Colon Carcinoma Metastatic in the Lung (tissue), 2 donors: ENCODE measurements around a stretch of chr12.

DNA sequence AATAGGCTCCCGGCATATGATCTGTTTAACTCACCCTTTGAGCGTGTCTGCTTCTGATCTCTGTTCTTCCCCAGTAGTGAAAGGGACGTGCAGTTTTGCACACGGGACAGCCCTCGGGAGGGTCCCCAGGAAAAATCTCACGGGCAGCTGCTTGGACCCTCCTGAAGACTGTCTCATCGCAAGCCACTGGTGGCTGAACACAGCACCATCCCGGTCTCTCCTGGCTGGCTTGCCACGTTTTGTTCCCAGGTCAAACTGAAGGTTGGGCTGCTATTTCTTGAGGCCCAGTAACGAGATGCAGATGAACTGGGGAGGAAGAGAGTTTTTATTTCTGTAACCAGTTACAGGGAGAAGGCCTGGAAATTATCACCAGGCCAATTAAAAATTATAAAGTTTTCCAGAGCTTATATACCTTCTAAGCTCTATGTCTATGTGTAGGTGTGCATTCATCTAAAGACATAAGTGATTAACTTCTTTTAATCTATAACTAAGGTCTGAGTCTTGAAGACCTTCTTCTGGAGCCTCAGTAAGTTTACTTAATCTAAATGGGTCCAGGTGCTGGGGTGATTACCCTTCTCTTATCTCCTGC is 10.1 kb downstream of the SOAT2 start:
- PRO-cap, 2 experiments: no peak in any of the 2 experiments

- PRO-cap, 2 experiments: no peak in any of the 2 experiments
Observed at GRCh38 chr12:53171167-53172334, 9.0 kb upstream of the ZNF740 start.

- PRO-cap, 2 experiments: no peak in any of the 2 experiments
Observed at GRCh38 chr12:53188617-53189256, 8.0 kb upstream of the CSAD start.

DNA sequence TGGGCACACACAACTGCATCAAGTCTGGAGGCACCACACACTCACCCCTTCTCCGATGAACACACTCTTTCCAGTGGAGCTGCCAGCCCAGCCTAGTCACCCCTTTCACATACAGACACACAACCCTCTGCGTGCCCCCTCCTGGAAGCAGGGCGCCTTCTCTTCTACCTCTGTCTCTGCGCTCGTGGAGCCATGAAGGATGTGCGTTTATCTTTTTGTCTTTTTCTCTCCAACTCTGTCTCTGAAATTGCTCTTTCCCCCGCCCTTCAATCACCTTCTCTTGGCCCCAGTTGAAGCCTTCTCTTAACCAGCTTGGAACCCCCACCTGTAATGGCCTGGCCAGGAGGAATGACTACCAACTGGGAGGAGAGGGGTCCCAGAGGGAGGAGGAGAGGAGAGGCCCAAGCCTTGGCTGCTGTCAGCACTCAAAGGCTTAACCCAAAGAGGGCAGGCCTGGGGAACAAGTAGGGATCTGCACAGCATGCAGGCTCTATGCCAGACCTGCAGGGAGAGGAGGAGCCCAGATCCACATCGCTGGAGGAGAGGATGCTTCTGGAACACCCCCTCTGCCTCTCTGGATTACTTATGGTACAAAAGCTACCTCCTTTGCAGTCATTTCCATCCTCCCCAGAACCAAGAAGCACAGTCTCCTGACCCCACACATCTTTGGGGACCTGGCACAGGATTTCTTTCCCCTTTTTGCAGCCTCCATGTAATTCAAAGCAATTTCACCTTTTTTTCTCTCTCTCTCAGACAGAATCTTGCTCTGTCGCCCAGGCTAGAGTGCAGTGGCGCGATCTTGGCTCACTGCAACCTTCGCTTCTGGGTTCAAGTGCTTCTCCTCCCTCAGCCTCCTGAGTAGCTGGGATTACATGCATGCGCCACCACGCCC is 6.4 kb downstream of the RARG start:
- PRO-cap, 2 experiments: no peak in any of the 2 experiments

DNA sequence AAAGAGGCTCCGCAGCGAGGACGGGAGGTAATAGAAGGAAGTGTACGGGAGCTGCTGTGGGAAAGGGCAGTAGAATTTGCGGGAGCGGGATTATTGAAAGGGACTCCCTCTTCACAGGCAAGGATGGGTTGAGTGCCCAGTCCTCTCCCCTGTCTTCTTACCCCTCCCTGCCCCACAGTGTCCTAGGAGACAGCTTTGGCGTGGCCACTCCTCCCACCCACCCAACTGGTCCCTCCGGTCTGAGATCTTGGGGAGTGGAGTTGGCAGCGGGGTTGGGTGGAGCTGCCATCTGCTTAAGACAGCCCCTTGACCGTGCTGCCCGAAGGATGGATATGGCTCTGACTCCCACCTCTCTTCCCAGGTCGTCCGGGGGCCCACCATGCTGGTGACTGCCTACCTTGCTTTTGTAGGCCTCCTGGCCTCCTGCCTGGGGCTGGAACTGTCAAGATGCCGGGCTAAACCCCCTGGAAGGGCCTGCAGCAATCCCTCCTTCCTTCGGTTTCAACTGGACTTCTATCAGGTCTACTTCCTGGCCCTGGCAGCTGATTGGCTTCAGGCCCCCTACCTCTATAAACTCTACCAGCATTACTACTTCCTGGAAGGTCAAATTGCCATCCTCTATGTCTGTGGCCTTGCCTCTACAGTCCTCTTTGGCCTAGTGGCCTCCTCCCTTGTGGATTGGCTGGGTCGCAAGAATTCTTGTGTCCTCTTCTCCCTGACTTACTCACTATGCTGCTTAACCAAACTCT is 736 bp downstream of the MFSD5 start:
- PRO-cap, 2 experiments: peak in 2 of 2 experiments; most common minus-strand start position 159 of the sequence (in 1)

- PRO-cap, 2 experiments: no peak in any of the 2 experiments
Observed at GRCh38 chr12:53288365-53288696, 7.0 kb upstream of the PFDN5 start.

DNA sequence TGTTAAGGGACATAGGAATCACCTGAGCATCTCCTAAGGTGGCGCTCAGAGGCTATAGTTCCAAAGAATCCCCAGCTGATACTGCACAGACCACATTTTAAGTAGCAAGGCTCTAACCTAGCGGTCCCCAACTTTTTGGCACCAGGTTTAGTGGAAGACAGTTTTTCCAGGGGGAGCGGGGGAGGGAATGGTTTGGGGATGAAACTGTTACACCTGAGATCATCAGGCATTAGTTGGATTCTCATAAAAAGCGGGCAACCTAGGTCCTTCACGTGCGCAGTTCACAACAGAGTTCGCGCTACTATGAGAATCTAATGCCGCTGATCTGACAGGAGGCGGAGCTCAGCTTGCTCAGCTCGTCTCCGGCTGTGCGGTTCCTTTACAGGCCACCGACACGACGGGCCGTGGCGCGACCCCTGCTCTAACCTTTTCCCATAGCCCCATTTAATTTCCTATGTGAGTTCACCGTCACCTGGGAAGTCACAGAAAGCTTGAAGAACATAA is 2.6 kb upstream of the AAAS start:
- PRO-cap, 2 experiments: no peak in any of the 2 experiments

GRCh38 chr12:53411518-53412263 is 12.0 kb upstream of the AMHR2 start:
- PRO-cap, 2 experiments: no peak in any of the 2 experiments

DNA sequence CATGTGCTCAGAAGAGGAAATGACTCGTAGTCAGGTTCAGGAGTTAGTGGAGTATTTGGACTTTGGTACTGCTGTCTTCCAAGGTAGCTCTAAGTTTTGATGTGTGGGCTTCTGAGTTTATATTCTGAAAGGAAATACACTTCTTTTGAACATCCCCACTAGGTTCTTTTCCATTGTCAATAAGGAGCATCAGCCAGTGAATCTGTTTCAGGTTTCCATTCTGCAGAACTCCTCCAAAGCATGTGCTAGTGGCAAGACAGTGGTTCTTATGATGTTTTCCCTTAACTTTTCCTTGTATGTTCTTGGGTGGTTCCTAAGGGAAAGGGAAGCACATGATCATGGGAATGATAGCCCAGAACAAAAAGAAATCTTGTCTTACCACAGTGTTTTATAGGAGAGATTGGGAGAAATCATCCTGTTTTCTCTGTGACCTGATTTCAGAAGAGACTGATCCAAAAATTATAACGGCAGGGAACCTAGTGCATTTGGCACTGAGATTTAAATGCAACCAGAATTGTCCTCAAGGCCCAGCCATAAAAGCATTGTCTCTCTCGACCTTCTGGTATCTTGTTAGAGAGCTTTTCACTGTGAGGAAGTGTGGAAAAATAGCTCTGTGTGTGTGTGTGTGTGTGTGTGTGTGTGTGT is 11.2 kb upstream of the AMHR2 start:
- PRO-cap, 2 experiments: no peak in any of the 2 experiments

GRCh38 chr12:53623324-53623954 is 2.7 kb downstream of the ATF7 start:
- PRO-cap, 2 experiments: no peak in any of the 2 experiments

GRCh38 chr12:53989778-53990189 is 4.8 kb downstream of the HOXC10 start:
- PRO-cap, 2 experiments: no peak in any of the 2 experiments

DNA sequence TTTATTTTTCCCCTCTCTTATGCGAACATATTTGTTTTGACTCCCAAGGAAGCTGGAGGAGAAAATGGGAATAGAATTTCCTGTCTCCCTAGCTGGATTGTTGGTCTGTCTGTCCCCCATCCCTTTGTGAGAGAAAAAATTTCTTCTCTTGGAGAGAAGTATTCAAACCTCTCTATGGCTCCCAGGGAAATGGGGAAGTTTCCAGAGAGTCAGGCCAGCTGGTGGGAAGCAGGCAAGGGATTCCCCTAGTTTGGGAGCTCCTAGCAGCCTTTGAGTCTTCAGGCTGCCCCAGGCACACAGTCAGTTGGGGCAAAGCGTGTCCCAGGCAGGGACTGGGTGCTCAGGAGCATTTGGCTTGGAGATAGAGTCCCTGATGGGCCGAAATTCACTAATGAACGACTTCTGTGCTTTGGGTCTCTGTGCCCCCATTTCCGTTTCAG is 6.8 kb upstream of the HOXC9 start:
- PRO-cap, 2 experiments: no peak in any of the 2 experiments

DNA sequence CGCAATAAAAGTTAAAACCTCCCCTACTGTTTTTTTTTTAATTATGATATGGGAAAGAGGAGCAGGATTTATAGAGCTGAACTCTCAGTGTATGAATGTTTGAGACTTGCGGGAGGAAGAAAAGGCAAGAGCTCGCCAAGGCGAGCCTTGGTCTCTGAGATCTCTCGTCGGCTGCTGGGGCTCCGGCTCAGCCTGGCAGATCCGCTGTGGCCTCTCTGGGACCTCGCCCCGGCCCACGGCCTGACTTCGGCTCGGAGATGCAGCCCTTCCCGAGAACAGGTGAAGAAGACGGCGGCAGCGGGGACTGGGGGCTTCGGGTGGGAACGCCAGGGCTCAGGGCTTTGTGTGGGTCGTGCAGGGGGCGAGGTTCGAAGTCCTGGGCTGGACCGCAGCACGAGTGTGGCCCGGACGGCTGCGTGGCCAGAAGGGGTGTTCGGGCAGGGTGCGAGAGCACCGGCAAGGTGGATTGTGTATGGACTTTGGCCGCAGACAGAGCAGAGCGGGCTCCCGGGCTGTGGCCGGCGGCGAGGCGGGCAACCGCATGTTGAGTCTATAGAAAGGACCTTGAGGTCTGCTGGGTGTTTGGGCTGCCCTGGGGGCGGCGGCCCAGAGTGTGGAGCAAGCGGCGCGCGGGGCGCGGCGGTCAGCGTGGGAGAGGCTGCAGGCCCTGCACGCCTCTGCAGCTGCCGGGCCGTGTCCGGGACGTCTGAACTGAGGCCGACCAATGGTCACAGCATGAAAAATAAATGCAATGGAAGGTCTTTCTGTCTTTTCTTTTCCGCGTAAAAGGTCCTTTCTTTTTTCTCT is 5.8 kb upstream of the HOXC9 start:
- PRO-cap, 2 experiments: no peak in any of the 2 experiments

DNA sequence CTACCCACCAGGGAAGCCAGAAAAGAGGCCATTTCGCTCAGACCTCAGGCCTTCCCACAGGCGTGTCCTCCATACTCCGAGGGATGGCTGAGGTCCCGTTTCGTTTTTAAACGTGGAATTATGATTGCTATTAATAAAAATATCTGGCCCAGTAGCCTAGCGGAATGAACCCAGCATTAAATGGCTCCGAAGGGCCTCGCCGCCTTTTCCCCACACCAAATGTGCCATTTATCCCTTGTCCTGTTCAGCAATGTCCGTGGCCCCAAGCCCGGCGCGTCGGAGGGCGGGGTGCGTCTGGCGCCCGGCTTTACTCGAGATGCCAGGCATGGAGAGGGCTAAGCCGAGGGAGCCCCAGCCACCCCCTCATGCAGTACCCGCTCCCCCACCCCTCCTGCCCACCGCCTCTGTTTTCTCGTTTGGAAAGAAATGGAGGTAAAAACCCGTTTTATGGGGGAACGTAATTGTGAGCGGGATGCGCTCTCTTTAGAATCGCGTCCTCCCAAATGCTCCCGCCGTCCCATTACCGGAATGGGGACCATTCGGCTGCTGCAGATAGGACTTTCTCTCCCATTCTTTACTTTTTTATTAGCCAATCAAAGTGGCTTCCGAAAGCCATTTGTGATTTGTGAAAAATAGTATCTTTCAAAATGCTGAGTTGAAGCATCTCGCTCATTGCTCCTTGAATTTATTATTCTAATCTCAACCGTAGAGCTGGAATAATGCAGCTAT is 5.8 kb downstream of the HOXC8 start:
- PRO-cap, 2 experiments: no peak in any of the 2 experiments

- PRO-cap, 2 experiments: no peak in any of the 2 experiments
Observed at GRCh38 chr12:54016431-54017588, 8.0 kb downstream of the HOXC8 start.

- PRO-cap, 2 experiments: no peak in any of the 2 experiments
Observed at GRCh38 chr12:54020930-54021588, 7.2 kb upstream of the HOXC6 start.

DNA sequence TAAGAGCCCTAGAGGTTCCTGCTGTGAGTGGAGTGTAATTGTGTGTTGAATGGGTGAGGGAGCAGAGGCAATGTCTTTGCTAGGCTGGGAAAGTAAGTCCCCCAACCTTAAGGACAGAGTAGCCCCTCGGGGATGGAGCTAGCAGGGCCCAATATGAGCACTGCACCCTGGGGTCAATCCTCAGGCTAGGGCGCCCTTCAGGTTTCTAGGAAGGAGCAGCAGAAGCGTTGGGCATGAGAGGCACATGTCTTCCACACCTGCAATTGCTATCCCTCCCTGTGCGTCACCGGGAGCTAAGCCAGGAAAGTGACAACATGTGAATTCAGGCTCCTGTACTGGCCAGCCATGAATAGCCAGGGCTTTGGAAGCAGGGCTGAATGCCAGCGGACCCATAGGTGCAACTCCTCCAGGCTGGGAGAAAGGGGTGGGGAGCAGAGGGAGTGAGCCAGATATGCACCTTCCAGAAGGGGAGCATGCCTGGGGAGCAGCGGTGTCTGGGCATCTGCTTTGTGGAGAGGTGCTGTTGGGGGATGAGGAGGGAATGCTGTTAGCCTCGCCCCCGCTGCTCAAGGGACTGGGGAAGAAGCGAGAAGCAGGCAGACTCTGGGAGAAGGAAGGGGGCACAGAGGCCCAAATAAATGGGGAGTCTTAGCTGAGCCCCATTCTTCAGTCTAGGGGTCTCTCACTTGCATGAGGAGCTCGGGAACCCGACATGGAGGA is 6.1 kb downstream of the HOXC5 start:
- PRO-cap, 2 experiments: no peak in any of the 2 experiments

DNA sequence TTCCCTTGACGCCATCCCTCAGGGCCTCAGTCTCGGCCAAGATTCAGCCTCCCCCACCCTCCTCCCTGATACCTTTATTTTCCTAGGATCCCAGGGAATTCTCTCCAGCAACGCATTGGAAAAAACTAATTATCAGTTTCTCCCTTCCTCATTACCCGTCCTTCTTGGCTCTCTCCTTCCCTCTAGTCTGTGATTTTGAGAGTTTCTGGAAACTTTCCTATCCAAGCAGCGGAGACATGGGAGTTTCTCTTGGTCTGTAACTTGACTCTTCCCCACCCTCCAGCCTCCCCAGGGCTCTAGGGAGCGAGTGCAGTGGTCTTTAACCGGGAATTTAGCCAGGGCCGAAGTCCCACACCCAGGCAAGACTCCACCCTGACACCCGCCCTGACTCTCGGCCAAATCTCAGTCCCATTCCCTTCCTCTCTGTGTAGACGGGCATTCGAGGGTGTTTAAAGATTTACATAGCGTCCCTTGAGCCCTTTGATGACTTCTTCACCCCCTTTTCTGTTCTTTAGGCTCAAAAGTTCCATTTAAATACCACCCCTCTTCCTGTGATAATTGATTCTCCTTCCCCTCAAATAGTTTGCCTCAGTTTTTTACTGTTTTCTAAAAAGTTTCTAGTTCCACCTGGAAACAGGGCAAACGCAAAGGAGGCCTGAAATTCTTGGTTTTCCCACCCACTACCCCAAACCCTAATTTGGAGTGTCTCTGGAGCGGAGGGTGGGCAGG is 6.8 kb downstream of the HOXC5 start:
- PRO-cap, 2 experiments: no peak in any of the 2 experiments

DNA sequence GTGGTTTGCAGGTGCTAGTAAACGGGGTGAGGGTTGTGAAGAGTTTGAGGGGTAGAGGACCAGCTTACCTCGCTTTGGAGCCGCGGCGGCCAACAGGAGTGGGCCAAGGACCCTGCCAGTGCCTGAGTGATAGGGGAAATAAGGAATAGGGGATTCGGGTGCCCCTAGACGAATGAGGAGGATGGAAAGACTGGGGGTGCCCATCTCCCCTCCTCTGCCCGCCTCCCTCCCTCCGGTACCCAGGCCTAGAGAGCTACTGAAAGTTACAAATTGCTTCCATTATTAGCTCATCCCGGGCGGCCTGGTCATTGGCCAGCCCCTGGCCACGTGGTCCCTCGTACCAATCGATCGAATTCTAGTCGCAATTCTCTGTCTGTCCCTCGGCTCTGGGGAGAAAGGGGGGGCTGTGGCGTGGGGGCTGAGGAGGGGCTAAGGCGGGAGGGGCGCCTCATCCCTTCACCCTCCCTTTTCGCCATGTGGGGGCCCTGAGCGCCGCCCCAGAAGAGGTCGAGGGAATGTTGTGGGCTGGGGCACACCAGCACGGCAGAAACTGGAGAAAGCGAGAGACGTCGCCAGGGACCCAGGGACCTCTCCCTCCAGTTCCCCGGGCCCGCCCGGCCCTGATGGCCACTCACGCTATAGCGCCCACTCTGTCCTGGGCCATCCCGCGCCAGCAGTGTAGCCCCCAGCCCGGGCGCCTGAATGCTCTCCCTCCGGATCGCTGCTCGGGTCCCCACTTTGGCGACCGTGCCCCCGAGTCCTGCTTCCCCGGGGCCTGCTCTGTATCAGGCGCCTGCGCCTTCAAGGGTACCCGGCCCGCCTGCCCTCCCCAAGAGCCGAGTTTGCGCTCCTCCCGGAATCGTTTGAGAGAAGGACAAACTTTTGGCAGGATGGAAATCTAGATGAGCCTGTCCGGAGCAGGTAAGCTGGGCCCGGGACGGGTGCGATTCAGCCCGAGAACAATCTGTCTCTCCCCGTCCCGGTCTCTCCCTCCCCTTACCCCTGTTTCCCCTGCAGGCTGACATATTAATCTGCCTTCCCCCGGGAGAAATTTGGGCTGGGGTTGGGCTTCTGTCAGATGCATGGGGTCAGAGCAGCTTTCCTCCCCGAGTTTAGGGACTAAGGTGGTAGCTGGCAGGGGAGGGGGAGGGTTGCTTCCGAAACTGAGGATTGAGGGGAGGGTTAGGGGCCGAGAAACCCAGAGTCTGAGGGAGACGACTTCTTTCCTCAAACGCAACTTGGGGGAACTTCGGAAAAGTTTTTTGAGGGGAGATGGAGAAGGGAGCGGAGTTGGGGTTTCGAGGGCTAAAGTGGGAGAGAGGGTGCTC is 62.6 kb downstream of the SMUG1 start:
- PRO-cap, 2 experiments: peak in 1 of 2 experiments; most common plus-strand start position 546 of the sequence (in 1)

GRCh38 chr12:54134094-54134371 is 54.8 kb downstream of the SMUG1 start:
- PRO-cap, 2 experiments: no peak in any of the 2 experiments